SJSA1 (cell line): Measurements from ENCODE around the gene C1orf115.

GRCh38 chr1:220017081-220017450 is 29.2 kb downstream of the EPRS1 start:
- RAMPAGE, long total RNA = no peak

GRCh38 chr1:220024074-220024742 is 22.1 kb downstream of the EPRS1 start:
- RAMPAGE, long total RNA = no peak

DNA sequence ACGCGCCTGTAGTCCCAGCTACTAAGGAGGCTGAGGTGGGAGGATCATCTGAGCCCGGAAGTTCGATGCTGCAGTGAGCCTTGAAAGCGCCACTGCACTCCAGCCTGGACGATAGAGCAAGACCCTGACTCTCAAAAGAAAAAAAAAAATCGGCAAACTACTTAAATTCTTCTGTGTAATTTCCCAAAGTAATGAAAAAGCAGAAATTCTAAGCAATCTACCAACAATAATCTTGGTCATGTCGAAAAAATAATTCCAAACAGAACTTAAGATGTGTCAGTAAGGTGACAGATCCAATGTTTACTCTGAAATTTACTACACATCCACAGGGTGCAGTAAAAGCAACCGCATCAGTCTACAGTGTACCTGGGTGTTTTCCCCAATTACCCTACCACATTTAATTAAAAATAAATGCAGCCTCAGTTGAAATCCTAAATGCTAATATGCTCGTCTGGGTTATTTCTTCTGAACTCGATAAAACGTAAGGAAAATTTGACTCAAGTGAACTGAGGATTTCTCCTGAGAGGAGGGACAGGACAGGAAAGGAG is 858 bp downstream of the EPRS1 start:
- RAMPAGE, long total RNA = no peak

DNA sequence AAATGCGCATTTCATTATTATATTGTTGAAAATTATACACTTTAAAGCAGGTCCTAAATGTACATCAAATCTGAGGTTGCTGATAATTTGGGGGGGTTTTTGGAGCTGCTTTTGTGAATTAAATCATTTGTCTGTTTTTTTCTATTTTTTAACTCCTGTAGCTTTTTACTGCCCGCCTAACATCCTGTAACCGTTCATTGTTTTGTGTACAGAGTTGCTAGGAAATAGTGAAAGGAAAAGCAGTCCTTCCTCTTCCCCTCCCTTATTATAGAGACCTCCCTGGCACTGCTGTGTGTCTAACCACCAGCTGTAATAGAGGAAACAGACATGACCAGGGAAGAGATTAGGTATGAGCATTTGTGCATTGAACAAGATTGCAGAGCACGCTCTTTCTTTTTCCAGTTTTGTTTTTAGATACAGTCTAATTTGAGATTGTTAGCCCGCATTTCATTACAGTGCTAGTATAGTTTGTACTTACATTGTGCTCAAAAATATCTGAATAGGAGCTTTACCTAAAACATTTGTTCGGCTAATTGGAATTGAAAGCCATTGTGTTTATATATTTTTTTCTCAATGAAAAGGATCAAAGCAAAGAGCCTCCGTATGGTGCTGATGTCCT is 43.5 kb downstream of the IARS2 start:
- RAMPAGE, long total RNA = no peak

GRCh38 chr1:220653031-220653555 is 37.1 kb upstream of the C1orf115 start:
- RAMPAGE, long total RNA = no peak

GRCh38 chr1:220690071-220690847 is at the start of gene C1orf115:
C1orf115 (plus strand) TSS chr1:220690363.
- RAMPAGE, long total RNA = no peak

- RAMPAGE, long total RNA = no peak
Measured at GRCh38 chr1:220762017-220762410, 13.9 kb downstream of the MTARC2 start.

- RAMPAGE, long total RNA = no peak
Measured at GRCh38 chr1:220818733-220819078, 32.0 kb downstream of the MTARC1 start.

GRCh38 chr1:220843717-220844076 is 35.5 kb upstream of the HLX start:
- RAMPAGE, long total RNA = no peak

- RAMPAGE, long total RNA = no peak
Measured at GRCh38 chr1:220874054-220874406, 5.2 kb upstream of the HLX start.

- RAMPAGE, long total RNA = no peak
Measured at GRCh38 chr1:220882051-220883142, 3.2 kb downstream of the HLX start.

GRCh38 chr1:220914830-220915392 is 35.7 kb downstream of the HLX start:
- RAMPAGE, long total RNA = no peak

- RAMPAGE, long total RNA = no peak
Measured at GRCh38 chr1:221708817-221709629, 32.9 kb downstream of the DUSP10 start.

DNA sequence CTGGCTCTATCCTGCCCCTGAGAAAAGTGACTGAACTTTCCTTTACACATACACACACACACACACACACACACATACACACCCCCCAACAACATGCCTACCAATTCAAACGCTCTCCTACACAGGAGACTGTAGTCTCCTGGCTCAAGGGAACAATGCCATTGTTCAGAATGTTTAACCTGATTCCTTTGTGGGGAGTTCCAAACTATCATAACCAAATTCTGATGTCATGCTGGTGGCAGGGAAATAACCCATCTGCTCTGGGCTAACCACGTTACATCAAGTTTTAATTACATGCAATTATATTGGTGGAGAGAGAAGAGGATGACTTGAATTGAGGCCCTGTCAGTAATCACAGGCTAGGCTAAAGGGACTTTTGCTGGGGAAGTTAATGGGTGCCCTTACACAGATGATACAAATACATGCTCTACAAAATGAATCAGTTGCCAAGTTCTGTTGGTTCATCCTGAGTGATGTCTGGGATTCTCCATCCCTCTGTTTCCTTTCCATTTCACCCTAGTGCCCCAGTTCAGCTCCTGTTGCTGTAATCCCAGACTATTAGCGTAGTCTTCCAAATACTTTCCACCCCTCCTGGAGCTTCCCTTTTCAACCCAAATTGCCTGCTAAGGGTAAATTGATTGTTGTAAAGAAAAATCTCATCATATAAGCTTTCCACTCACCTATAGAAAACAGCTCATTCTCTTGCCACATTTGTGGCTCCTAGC is 52.5 kb upstream of the DUSP10 start:
- RAMPAGE, long total RNA = no peak

DNA sequence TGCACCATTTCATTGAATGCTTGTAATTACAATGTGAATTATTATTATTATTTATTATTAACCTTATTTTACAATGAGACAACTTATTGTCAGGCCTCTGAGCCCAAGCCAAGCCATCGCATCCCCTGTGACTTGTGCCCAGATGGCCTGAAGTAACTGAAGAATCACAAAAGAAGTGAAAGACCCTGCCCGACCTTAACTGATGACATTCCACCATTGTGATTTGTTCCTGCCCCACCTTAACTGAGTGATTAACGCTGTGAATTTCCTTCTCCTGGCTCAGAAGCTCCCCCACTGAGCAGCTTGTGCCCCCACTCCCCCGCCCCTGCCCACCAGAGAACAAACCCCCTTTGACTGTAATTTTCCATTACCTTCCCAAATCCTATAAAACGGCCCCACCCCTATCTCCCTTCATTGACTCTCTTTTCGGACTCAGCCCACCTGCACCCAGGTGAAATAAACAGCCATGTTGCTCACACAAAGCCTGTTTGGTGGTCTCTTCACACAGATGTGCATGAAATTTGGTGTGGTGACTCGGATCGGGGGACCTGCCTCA is 224.0 kb upstream of the DUSP10 start:
- RAMPAGE, long total RNA = no peak

DNA sequence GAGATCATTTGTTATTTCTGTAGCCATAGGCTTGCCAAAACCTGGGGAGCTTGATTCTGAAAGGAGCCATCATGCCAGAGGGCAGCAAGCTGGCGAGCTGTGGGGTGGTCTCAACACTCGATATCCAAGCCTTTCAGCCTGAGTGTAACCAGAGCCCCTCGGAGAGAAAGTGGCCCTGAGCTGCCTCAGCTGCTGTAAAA is 298.4 kb upstream of the DUSP10 start:
- RAMPAGE, long total RNA = no peak

GRCh38 chr1:222097527-222098080 is 355.7 kb upstream of the DUSP10 start:
- RAMPAGE, long total RNA = no peak

- RAMPAGE, long total RNA = no peak
Measured at GRCh38 chr1:222464831-222465161, 83.1 kb downstream of the HHIPL2 start.

GRCh38 chr1:222654619-222654893 is 36.7 kb downstream of the MIA3 start:
- RAMPAGE, long total RNA = no peak

- RAMPAGE, long total RNA = no peak
Measured at GRCh38 chr1:222739424-222739846, 2.4 kb downstream of the FAM177B start.